PFSK-1 (cell line): ENCODE results near the genes HSPA13 and BTG3.

GRCh38 chr21:8214453-8215008, 2306.9 kb upstream of the TPTE start:
- RRBS, result no CpG with 5 or more reads among the region's 90 CpGs

GRCh38 chr21:8254837-8255784, 2266.3 kb upstream of the TPTE start:
- RRBS, result no CpG with 5 or more reads among the region's 86 CpGs

GRCh38 chr21:8397384-8397817, 2124.0 kb upstream of the TPTE start:
- RRBS, result no CpG with 5 or more reads among the region's 74 CpGs

- RRBS, result no CpG with 5 or more reads among the region's 7 CpGs
Observed at GRCh38 chr21:8849830-8850330, 1671.5 kb upstream of the TPTE start.

DNA sequence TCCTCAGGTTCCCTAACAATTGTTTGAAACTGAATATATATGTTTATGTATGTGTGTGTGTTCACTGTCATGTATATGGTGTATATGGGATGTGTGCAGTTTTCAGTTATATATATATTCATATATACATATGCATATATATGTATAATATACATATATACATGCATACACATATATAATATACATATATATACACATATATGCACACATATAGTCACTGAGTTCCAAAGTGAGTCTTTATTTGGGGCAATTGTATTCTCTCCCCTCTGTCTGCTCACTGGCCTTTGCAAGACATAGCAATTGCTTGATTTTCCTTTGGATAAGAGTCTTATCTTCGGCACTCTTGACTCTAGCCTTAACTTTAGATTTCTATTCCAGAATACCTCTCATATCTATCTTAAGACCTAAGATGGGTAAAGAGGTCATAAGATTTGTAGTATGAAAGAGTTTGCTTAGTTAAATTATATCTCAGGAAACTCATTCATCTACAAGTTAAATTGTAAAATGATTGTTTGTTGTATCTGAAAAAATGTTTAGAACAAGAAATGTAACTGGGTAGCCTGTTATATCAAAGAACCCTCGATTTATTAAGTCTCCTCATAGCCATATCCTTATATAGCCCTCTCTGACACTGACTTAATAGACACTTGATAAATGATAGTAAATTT, 1523.4 kb upstream of the TPTE start:
- RRBS, result no CpG with 5 or more reads among the region's 2 CpGs

DNA sequence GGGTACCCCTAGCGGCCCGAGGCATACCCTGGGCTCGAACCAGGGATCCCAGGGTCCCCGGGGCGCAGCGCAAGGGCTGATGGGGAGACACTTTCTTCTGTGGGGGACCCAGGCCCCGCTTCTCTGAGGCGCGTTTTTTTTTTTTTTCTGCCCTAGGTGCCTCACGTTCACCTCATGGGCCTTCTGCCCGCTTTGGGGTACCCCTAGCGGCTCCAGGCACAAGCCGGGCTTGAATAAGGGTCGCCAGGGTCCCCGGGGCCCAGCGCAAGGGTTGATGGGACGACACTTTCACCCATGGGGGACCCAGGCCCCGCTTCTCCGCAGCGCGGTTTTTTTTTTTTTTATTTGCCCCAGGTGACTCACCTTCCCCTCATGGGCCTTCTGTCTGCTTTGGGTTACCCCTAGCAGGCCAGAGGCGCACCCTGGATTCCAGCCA, 1483.4 kb upstream of the TPTE start:
- RRBS, result no CpG with 5 or more reads among the region's 22 CpGs

DNA sequence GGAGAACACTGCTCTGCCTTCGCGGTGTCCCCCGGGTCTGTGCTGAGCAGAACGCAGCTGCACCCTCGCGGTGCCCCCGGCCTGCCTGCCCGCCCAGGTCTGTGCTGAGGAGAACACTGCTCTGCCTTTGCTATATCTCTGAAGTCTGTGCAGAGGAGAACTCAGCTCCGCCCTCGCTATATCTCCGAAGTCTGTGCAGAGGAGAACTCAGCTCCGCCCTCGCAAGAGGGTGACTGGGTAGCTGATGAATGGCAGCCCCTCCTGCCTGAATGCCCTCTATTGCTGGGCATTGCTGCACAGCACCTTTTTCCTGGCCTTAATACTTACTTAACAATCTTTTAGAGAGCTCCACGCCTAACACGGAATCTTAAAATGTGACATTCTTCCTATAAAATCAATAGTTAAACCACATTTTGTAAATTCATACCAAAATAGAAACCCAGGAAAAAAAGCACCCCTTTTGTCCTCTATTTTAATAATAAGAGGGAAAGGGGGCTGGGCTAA, 249.3 kb upstream of the POTED start:
- RRBS, result no CpG with 5 or more reads among the region's 15 CpGs

GRCh38 chr21:14382619-14383656, at the start of gene HSPA13:
HSPA13 (minus strand) TSS chr21:14383146.
- RRBS, result under 1% methylated on average over 5 of the region's 56 CpGs

DNA sequence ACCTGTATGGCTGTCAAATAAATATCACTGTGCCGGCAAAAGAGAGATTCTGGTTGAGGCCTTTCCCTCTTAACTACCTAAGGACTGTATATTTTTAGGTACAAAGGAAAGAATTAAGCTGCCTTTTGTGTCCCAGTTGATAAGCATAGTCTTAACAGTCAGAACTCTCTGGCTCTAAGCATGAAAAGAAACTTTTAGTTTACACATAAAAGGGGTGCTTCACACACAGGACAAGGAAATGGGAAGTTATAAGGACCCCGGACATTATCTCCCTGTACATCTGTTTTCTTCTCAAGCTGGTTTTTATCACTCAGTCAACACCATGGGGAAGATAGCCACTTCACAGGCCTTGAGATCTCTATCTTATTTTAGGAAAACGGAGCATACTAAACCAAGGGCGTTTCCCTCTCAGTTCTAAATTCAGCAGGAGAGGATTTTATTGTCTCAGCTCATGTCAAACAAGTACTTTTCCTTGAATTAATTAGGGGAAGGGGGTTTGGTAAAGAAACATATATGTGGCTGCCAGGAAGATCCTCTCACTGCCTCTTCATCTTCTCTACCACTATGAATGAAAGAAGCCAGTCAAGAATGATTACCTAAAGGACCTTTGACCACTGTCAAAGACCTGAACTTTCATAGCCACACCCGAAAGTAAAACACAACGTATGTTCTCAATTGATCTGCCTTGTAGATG, 71.4 kb upstream of the HSPA13 start:
- RRBS, result no CpG with 5 or more reads among the region's 6 CpGs

DNA sequence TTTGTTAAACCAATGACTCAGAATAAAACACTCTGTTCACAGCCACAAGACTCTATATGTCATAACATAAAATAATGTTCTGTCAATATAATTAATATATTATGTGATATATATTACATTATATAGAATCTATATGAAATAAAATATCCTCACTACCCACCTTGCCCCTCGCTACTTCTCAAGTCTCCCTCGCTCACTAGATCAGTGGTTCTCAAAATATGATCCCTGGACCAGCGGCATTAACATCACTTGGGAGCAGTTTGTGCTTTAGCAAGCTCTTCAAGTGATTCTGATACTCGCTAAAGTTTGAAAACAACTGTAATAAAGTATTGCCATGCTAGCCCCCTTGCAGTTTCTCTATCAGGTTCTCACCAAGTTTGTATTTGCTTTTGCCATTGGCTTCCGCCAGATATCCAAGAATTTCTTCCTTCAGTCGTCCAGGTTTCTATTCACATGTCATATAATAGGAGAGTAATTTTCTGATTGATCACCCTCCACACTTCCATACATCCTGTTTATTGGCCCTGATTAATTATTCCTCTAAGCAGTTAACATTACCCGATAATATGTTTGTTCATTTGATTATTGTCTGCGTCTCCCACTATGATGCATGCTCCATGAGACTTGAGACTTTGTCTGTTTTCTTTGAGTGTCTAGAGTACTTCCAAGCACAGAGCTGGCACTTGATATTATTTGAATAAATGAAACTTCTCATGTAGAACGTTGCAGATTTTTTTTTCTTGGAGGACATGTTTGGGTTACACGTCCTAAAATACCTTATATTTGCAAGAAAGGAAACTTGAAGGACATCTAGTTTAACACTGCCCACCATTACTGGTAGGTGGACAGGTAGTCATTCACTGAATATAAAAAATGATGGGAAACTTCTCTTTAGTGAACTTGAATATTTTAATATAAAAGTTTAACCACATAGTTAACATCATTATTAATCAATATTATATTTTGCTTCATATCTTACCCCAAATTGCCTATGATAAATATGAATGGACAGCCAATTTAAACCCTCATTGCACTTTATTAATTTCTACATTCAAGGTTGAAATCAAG, 28.1 kb downstream of the SAMSN1 start:
- RRBS, result no CpG with 5 or more reads among the region's 10 CpGs

GRCh38 chr21:14991001-14991878, 73.6 kb downstream of the NRIP1 start:
- RRBS, result no CpG with 5 or more reads among the region's 3 CpGs

DNA sequence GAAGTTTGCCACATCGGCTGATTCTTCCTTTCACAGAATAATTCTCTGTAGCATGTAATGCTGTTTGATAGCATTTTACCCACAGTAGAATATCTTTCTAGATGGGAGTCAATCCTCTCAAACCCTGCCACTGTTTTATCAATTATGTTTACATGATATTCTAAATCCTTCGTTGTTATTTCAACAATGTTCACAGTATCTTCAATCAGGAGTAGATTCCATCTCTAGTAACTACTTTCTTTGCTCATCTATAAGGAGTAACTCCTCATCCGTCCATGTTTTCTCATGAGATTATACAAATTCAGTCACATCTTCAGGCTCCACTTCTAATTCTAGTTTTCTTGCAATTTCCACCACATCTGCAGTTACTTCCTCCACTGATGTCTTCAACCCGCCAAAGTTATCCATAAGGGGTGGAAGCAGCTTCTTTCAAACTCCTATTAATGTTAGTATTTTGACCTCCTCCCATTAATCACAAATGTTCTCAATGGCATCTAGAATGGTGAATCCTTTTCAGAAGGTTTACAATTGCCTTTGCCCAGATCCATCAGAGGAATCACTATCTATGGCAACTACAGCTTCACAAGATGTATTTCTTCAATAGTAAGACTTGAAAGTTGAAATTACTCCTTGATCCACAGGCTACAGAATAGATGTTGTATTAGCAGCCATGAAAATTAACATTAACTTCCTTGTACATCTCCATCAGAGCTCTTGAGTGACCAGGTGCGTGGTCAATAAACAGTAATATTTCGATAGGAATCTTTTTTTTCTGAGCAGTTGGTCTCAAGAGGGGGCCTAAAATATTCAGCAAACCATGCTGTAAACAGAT, 19.0 kb downstream of the NRIP1 start:
- RRBS, result no CpG with 5 or more reads among the region's 6 CpGs

- RRBS, result under 1% methylated on average over 25 of the region's 39 CpGs
Observed at GRCh38 chr21:15063807-15064442, 875 bp downstream of the NRIP1 start.

DNA sequence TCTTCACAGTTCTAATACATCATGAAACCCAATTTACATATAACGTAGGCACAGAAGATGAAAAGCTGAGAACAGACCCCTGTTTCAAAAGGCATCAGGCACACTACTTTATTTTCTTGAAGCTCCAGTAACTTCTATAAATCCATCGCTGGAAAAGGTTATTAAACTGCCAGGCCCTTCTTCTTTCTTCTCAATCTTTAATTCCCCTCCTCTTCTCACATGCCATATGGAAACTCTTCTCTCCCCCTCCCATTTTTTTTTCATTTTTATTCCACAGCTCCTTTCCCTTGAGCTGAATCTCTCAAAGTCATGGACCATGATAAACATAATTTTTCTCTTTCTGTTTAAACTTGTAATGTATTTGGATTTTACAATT, 86.2 kb upstream of the NRIP1 start:
- RRBS, result no CpG with 5 or more reads among the region's 2 CpGs

GRCh38 chr21:15810732-15811475, 81.1 kb downstream of the USP25 start:
- RRBS, result no CpG with 5 or more reads among the region's 8 CpGs

DNA sequence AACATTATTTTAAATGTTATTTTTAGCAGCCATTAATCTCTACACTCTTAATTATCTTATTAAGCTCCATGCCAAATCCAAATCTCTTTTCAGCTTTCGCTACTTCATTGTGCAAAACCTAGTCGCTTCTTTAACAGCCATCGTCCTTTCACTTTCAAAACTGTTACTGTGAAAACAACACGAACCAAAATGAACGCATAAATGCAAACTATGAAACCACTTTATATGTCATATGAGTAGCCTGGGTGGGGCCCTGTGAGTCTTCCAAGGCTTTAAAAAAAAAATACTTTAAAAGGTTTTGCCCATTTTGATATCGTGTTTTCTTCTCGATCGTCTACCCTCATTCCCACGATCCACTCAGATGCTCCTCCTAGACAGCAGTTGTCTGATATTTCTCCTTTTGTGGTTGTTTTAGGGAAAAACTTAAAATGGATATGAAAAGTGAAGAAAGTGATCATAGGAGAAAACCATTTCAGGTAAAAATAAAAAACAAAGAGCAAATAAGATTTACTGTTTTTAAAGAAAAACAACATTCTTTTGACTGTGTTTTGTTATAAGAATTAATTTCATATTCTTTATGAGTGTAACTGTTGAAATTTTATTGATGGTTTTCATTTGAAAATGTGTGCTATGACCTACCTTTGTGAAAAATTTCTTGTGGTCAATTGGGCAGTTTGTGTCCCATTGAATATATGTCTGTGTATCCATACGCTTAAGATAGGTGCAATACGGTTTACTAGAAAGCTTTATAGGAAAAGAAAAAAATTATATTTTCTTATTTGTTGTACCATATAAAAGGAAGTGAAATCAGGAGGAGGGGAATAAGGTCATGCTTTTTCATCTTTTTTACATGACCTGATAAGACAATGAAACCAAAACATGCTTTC, 807.4 kb downstream of the USP25 start:
- RRBS, result no CpG with 5 or more reads among the region's 11 CpGs

DNA sequence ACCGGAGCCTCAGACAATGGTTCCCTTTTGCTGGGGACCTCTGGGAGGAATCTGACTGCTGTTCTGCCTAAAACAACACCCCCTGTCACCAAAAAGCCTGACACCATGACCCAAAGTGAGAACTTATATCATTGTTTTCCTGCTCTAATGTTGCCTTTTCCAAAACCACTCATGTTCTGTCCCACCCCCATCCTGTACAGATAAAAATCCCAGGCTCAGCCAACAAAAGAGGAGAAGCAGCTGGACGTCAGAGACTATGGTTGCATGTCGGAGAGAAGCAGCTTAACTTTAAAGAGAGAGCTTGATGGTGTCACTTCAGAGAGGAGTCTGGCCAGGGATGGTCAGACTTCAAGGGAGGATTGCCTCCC, 327.1 kb upstream of the CXADR start:
- RRBS, result no CpG with 5 or more reads among the region's 3 CpGs

DNA sequence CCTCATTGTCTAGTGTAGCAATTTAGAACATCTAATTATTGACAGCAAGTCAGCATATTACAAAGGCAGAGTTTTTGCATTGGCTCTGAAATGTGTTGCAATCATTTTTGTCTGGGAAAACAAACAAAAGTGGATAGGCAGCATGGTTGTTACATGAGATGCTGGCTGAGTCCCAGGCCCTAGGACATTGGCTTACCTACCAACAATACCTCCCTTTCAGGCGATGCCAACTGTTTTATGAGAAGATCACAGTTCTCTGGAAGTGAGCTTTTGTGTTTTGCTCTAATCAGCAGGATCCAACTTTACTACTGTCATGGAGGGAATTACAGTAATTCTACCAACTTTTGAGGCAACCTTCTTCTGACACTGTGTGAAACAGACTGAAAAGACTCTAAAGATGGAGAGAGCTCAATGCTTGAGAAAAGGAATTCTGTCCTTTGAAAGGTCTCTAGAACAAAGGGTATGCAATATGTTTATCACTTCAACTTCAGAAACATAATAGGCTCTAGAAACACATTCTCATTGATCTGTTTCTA, 71.4 kb upstream of the CXADR start:
- RRBS, result no CpG with 5 or more reads among the region's 1 CpG

DNA sequence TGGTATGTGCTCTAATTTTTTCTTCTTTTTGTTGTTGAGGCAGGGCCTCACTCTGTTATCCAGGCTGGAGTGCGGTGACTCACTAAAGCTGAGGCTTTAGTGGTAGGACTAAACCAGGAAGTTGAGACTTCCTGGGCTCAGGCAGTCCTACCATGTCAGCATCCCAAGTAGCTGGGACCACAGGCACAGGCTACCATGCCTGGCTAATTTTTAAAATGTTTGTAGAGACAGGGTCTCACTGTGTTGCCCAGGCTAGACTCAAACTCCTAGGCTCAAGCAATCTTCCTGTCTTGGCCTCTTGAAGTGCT, 46.6 kb upstream of the CXADR start:
- RRBS, result no CpG with 5 or more reads among the region's 1 CpG

DNA sequence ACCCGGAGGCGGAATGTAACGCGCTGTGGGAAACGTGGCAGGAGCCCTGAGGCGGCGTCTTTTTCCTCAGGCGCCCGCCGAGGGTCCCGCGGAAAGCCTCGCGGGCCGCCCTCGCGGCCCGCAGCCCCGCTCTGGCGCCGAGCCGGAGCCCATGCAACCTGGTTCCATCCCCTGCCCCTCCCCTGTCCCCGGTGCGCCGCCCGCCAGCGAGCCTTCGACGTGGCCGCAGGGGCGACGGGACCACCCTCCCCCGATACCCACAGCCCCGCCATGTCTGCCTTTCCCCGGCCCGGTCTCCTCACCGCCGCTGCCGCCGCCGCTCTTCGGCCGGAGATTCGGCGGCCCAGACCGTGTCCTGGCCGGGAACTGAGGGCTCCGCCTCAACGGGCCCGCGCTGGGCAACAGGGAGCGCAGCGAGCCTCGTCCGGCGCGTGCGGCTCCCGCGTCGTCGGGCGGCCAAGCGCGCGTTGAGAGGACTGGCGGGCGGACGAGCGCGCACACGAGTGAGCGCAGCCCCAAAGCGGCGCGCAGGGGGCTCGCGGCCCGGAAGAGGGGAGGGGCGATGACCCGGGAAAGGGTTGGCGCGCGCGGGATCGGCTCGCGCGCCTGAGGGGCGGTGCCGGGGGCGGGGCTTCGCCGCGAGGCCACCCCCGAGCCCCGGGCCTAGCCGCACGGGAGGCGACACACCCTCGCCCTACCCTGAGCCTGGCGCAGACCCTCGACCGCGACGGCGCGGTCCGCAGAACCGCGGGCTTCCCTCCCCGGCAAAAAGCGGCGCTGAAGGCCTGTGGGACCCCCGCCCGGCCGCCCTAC, at the start of gene BTG3:
Gene BTG3, minus strand, starts transcription at position 505 of the 813 bp plus-strand sequence.
- RRBS, result 16% methylated on average over 61 of the region's 117 CpGs